Ovary (tissue), 7 donors: ENCODE measurements around the genes ADAMTS8 and SPATA19.

GRCh38 chr11:129453212-129453901 is 77.7 kb downstream of the BARX2 start:
- PRO-cap, 7 experiments = no peak in any of the 7 experiments
- RAMPAGE, long total RNA, 2 experiments = no peak in any of the 2 experiments

DNA sequence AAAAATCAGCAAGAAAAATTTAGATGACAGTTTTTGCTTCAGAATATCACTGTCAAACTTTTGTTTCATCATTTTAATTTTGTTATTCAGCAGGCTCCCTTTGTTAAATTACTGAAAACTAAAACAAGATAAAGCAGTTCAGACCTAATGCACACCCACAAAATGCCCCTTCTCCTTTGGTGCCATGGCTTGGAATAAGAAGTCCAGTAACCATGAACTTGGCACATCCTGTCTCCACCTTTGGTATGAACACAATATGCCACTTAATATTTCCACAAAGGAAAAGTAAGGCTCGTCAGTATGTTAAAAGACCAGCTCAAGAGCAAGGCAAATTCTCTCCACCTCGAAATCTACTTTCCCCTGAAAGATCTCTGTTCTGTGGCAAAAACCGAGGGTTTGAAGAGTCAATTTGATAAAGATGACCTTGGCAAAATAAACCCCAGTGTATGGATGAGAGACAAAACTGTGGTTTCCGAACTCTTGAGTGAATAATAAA is 6.4 kb upstream of the NFRKB start:
- PRO-cap, 7 experiments = no peak in any of the 7 experiments
- RAMPAGE, long total RNA, 2 experiments = no peak in any of the 2 experiments

GRCh38 chr11:129911320-129911696 is 15.9 kb upstream of the NFRKB start:
- PRO-cap, 7 experiments = no peak in any of the 7 experiments
- RAMPAGE, long total RNA, 2 experiments = no peak in any of the 2 experiments

- PRO-cap, 7 experiments = no peak in any of the 7 experiments
- RAMPAGE, long total RNA, 2 experiments = no peak in any of the 2 experiments
Observed at GRCh38 chr11:130032985-130033367, 30.3 kb upstream of the PRDM10 start.

GRCh38 chr11:130123188-130124008 is 36.2 kb upstream of the ST14 start:
- PRO-cap, 7 experiments = no peak in any of the 7 experiments
- RAMPAGE, long total RNA, 2 experiments = no peak in any of the 2 experiments

DNA sequence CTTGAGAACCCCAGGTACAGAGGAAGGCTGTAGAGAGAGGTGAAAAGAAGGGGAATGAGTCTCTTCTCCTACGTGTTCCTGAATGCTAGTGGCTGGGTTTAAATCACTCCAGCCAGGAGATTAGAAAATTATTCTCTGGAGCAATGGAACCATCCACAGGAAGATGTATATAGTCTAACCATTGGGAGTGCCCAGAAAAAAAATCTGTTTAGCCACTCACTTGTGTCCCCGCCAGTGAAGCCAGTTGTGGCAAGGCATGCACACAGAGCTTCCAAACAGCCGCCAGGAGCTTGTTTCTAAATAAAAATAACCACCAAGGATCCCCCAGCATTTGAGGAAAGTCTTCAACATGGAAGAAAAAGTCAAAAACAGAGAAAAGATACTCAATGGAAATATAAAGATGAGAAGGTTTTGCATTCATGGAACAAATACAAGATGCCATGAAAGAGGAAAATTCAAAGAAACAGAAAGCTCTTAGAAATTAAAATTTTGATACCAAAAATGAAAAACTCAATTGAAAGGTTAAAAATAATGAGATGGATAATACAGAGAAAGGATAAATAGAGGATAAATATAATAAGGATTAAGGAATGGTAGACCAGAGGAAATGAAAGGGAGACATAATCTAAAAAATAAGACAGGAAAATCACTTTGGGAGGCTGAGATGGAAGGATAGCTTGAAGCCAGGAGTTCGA is 25.3 kb downstream of the ST14 start:
- PRO-cap, 7 experiments = no peak in any of the 7 experiments
- RAMPAGE, long total RNA, 2 experiments = no peak in any of the 2 experiments

DNA sequence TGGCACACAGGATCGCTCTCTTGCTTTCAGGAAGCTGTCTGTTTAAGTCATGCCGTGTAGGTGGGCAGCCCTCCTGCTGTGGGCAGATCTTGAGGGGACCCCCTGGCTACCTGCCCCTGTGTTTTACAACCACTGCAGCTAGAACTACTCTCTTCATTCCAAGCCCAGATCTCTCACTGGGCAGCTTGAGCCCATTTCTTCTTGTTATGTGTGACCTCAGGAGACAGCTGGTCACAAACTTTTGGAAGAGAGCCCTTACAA is 9.9 kb downstream of the ADAMTS8 start:
- PRO-cap, 7 experiments = no peak in any of the 7 experiments
- RAMPAGE, long total RNA, 2 experiments = no peak in any of the 2 experiments

DNA sequence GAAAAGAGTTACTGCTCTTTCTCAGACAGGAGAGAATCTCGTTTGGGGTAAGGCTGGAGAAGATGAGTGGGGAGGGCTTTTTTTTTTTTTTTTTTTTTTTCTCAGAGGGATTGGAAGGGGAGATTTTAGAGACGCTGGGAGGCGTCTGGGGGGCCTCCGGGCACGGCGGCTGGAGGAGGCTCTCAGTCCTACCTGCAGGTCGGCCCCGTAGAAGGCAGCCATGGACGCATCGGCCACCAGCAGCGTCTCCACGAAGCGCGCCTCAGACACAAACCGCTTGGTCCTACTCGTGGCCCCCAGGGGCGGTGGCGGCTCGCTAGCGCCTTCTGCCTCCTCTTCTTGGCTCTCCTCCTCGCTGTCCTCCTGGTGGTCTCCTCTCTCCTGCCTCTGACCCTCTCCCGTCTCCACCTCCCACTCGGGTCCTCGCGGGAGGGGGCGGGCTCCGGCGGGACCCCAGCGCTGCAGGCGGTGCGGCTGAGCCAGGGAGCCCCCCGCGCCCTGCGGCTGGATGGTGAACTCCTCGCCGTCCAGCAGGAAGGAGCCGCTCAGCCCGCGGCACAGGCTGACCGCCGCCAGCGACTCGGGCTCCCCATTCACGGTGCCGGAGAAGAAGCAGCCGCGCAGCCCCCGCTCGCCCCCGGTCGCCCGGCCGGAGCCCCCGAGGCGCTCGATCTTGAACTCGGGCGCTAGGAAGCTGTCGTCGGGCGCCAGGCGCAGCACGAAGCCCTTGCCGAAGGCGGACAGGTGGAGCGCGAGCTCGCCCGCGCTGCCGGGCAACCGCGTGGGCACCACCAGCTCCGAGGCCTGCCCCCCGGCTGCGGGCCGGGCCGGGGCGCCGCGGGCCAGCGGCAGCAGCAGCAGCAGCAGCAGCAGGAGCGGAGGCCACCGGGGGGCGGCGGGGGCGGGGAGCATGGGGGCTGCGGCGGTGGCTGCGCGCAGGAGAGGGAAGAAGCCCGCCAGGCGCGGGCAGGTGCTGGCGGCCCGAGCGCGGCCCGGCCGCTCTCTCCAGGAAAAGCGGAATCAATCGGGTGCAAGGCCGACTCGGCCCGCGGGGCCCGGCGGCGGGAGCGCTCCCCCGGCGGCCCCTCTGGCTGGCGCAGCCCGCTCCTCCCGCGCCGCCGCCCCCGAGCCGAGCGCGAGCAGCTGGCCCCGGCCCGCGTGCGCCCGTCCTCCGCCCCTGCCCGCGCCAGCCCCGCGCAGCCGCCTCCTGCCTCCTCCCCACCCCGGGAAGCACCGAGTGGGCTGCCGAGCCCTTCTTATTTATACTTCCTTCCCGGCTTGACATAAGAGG is at the start of gene ADAMTS8:
Gene ADAMTS8, minus strand, starts transcription at position 1,235 of the 1,291 bp plus-strand sequence.
- PRO-cap, 7 experiments = peak in 3 of 7 experiments; most common plus-strand start position 950 of the sequence (in 2); most common minus-strand start position 1,235 of the sequence (in 3)
- RAMPAGE, long total RNA, 2 experiments = no peak in any of the 2 experiments

GRCh38 chr11:130677395-130678079 is 229.1 kb downstream of the ADAMTS15 start:
- PRO-cap, 7 experiments = no peak in any of the 7 experiments
- RAMPAGE, long total RNA, 2 experiments = no peak in any of the 2 experiments

DNA sequence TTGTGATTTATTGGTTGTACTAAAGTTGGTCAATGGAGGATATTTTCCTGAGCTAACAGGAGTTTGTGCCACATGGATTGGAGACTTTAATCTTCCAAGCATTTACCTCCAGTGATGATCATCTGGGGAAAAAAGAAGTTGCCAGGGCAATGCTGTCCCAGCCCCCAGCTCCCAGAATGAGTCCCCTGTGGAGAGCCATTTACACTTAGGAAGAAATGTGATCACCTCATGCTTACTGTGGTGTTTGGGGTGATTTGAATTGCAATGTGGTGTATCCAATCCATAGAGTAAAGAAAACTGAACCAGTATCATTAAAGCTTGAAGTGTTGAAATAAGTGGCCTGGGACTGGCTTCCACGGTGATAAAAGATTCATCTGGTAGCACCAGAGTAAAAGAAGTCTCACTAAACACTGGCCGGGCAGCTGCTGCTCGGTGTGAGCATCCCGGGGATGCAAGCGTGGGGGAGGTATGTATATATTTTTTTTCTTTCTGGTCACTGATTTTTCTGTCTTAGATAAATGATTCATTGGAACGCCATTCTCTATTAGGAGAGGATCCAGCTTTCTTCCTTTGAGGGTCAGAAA is 117.2 kb upstream of the NTM start:
- PRO-cap, 7 experiments = no peak in any of the 7 experiments
- RAMPAGE, long total RNA, 2 experiments = no peak in any of the 2 experiments

- PRO-cap, 7 experiments = no peak in any of the 7 experiments
- RAMPAGE, long total RNA, 2 experiments = no peak in any of the 2 experiments
Observed at GRCh38 chr11:132357676-132358309, 987.4 kb downstream of the NTM start.

GRCh38 chr11:133845234-133845852 is at the start of gene SPATA19:
Gene SPATA19, minus strand, starts transcription at chr11:133845513.
- PRO-cap, 7 experiments = no peak in any of the 7 experiments
- RAMPAGE, long total RNA, 2 experiments = no peak in any of the 2 experiments

DNA sequence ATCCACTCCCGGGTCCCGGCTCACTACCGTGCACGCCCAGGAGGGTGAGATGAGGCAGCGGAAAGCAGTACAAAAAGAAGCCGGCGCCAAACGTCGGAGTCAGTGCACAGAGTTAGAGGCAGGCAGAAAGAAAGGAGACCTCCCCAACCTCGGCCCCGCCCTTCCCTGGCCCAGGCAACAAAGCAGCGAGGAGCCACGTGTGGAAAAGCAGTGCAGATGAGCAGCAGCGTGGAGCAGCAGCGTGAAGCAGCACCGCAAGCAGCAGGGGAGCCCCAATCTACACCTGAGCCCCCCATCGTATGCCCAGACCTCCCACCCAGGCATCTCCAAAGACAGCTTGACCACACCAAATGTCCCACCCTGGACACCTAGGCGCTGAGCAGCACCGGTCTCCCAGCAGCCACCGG is 28.9 kb downstream of the IGSF9B start:
- PRO-cap, 7 experiments = peak in 2 of 7 experiments; most common plus-strand start position 205 of the sequence (in 1)
- RAMPAGE, long total RNA, 2 experiments = no peak in any of the 2 experiments

- PRO-cap, 7 experiments = no peak in any of the 7 experiments
- RAMPAGE, long total RNA, 2 experiments = no peak in any of the 2 experiments
Observed at GRCh38 chr11:133946287-133947410, 10.1 kb downstream of the IGSF9B start.

GRCh38 chr11:134008553-134008925 is 51.8 kb upstream of the IGSF9B start:
- PRO-cap, 7 experiments = no peak in any of the 7 experiments
- RAMPAGE, long total RNA, 2 experiments = no peak in any of the 2 experiments

GRCh38 chr11:134036467-134036990 is 32.3 kb upstream of the JAM3 start:
- PRO-cap, 7 experiments = peak in 4 of 7 experiments; most common plus-strand start chr11:134036900 (in 4); most common minus-strand start chr11:134036859 (in 2)
- RAMPAGE, long total RNA, 2 experiments = no peak in any of the 2 experiments

DNA sequence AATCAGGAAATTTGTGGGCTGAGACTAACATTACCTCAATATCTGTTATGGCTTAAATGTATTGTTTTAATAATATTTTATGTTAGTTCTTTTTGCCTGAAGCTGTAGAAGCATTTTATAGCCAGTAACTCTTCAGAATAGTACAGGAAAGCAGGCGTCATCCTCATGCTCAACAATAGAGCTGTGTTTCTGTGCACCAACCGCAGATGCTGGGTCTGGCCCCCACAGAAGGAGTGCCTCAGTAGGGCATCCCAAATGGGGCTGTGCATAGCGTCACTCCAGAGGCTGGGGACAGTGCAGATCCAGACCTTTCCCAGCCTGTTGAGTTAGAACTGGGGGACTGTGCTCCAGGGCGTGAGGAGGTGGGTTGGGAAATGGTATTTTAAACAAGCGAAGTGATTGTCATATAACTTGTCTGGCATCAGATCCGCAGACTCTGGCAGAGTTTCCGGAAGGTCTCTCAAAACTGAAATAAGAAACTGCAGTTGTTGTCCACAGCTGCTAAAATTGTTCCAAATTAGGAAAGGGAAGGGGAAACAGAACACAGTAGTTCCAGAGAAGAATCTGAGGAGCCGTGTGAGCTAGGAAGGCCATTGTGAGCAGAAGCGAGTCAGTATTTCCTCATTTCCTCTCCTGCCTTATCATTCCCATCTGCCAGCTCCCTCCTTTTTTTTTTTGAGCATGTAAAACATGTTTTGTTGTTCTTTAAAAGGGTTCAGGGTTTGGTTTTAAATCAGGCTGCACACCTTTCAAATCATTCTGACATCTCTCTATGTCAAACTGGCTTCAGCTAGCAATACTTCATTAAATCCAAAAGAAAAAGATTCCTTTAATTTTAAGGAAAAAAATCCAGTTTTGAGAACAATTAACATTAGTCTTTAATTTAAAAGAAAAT is 52.2 kb downstream of the JAM3 start:
- PRO-cap, 7 experiments = peak in 5 of 7 experiments; most common plus-strand start position 555 of the sequence (in 5); most common minus-strand start position 438 of the sequence (in 5)
- RAMPAGE, long total RNA, 2 experiments = no peak in any of the 2 experiments

DNA sequence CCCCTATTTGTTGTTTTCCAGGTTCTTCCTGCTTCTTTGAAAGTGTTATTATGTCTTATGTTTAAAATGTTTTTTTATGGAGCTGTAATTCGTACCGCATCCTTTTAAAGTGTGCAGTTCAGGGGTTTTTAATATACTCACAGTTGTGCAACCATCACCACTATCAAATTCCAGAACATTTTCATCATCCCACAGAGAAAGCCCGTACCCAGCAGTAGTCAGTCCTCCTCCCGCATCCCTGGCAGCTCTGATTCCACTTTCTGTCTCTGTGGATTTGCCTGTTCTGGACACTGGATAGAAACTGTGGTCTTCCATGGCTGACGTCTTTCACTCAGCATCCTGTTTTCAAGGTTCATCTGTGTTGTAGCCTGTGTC is 73.7 kb downstream of the JAM3 start:
- PRO-cap, 7 experiments = no peak in any of the 7 experiments
- RAMPAGE, long total RNA, 2 experiments = no peak in any of the 2 experiments

- PRO-cap, 7 experiments = no peak in any of the 7 experiments
- RAMPAGE, long total RNA, 2 experiments = no peak in any of the 2 experiments
Observed at GRCh38 chr11:134236450-134237593, 12.4 kb downstream of the VPS26B start.

- PRO-cap, 7 experiments = peak in 3 of 7 experiments; most common minus-strand start chr11:134332526 (in 2)
- RAMPAGE, long total RNA, 2 experiments = no peak in any of the 2 experiments
Observed at GRCh38 chr11:134332263-134332828, 558 bp downstream of the GLB1L2 start.